Mesangial cell (primary cell): Measurements from ENCODE around the gene NUB1.

- RAMPAGE, long total RNA, result no peak
Measured at GRCh38 chr7:151090949-151091731, 4.9 kb downstream of the AGAP3 start.

- RAMPAGE, long total RNA, result no peak
Measured at GRCh38 chr7:151109223-151110060, 23.2 kb downstream of the AGAP3 start.

DNA sequence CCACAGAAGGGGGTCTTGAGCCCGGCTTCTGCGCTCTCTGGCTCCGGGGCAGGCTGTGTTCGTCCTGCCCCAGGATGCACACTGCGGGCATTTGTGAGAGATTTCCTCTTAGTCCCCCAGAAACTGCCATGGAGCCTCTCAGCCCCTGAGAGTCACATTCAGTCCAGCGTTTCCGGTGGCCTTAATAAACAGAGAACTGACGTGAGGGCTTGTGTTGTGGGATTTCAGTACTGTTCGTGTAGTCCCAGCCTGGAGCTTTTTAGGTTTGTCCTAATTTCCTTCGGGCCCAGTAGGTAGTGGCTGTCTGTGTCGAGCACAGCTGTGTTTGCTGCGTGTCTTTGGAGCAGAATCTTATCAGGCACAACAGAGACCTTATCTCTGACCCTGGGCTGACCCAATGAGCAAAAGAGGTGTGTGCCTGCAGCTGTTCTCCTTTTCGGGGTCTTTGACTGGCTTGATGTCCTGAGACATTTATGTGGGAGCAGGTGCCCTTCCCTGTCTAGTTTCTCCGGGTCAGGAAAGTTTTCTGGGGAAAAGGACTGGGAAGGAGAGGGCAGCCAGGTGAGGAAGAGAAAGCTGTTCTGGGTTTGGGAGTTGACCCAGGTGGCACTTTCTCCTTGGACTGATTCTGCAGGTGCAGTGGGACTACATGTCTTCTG lies 25.5 kb downstream of the AGAP3 start:
- RAMPAGE, long total RNA, result no peak

GRCh38 chr7:151119770-151120809 lies 33.8 kb downstream of the AGAP3 start:
- RAMPAGE, long total RNA, result no peak

GRCh38 chr7:151207355-151207780 lies 2.1 kb upstream of the IQCA1L start:
- RAMPAGE, long total RNA, result no peak

GRCh38 chr7:151241183-151241858 lies 7.2 kb downstream of the SMARCD3 start:
- RAMPAGE, long total RNA, result no peak

DNA sequence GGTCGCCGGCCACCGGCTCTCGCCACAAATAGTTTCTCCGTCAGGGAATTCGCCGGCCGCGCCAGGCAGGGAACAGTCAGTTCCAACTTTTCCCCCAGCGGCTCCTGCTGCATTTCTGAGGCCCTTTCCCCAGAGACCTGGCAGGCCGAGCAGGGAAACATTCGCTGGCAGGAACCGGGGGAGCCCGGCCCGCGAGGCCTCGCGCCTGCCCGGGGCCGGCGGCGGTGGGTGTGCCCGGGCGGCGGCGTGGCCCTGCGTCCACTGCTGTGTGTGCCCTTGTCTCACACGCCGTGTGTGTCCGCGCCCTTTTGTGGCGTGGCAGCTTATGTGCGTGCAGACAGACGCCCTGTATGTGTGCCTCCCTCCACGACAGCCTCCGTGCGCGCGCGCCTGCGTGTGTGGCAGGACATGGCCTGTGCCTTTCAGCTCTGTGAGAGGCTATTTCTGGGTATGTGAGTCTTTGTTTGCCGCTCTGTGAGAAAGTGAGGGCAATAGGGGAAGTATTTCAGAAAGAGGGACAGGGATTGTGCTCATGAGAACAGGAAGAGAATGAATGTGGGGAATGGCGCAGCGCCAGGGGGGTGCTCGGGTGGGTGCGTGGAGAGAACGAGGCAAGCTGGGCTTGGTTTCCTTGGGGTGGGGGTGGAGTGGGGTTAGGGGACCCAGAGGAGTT lies 657 bp upstream of the SMARCD3 start:
- RAMPAGE, long total RNA, result no peak

DNA sequence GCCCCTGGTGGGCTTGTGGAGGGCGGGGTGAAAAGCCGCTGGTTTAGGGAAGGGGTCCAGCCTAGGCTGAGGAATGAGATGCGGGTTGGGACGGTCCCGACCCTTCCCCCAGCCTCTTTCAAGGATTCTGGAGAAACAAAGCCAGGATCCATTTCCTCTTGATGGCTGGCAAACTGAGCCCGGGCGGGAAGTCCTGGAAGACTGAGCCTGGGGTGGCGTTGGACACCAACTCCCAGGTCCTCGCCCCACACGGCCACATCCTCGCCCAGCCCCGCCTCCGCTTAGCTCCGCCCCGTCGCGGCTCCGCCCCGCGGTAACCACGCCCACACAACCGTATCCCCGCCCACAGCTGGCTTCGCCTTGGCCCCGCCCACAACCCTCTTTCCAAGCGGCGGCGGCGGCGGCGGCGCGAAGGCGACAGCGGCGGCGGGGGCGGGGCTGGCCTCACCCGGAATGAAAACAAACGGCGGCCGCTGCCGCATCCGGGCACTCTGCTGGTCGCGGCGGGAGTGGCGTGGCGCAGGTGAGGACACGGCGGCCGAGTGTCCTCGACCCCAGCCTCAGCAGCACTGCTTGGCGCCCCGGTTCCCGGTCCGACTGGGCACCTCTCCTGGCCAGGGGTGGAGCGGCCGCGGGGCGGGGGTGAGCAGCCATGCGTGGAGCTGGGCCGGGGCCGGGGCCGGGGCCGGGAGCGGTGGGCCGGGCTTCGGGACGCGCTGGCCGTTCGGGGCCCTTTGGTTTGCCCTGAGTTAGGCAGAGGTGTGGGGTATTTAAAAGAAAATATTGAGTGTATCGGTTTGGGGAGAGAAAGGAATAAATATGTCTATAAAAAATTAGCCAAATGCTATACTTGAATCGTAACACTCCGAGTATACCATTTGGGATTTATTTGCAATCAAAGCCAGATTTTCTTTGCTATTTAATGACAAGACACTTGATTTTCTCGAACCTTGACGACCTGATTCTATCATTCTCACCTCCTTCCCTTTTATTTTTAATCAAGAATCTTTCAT lies at the start of gene NUB1:
TSS of gene NUB1 (plus strand) at position 489 of the 1,013 bp plus-strand sequence.
- RAMPAGE, long total RNA, result start-site peak on the plus strand centred at position 510 of the sequence, 15 bp wide, 108 reads

GRCh38 chr7:151352544-151353061 lies 11.0 kb downstream of the NUB1 start:
- RAMPAGE, long total RNA, result no peak

DNA sequence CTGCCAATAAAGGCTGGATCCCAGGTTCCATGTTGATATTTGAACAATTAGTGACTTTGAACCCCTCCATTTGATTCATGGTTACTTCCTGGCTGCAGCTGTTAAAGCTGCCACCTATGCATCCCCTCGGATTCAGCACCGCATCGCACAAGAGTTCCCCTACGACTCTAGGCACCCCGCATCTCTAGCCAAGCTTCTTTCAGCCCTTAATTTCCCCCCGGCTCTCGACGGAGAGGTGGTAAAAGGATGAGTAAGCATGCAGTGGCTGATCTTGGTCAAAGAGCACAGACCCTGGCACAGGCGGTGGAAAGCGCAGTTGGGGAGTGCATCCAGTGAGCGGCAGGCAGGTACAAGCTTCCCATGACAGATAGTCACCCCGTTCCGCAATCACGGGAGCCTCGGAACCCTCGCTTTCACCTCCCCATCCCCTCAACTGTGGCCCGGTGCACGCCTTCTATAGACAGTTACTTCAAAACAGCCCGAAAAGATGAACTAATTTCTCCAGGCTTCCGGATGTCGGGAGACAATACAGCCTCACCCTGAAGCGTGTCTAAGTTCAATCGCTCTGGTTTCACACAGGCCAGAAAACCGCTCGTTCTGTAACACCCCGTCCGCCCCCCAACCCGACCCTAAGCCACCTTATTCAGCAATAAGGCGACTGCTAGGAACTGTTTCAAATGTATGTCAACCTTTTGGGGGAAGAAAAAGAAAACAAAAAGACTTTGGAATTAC lies 1.5 kb downstream of the RHEB start:
- RAMPAGE, long total RNA, result no peak

- RAMPAGE, long total RNA, result no peak
Measured at GRCh38 chr7:151652125-151652707, 132.5 kb upstream of the RHEB start.

DNA sequence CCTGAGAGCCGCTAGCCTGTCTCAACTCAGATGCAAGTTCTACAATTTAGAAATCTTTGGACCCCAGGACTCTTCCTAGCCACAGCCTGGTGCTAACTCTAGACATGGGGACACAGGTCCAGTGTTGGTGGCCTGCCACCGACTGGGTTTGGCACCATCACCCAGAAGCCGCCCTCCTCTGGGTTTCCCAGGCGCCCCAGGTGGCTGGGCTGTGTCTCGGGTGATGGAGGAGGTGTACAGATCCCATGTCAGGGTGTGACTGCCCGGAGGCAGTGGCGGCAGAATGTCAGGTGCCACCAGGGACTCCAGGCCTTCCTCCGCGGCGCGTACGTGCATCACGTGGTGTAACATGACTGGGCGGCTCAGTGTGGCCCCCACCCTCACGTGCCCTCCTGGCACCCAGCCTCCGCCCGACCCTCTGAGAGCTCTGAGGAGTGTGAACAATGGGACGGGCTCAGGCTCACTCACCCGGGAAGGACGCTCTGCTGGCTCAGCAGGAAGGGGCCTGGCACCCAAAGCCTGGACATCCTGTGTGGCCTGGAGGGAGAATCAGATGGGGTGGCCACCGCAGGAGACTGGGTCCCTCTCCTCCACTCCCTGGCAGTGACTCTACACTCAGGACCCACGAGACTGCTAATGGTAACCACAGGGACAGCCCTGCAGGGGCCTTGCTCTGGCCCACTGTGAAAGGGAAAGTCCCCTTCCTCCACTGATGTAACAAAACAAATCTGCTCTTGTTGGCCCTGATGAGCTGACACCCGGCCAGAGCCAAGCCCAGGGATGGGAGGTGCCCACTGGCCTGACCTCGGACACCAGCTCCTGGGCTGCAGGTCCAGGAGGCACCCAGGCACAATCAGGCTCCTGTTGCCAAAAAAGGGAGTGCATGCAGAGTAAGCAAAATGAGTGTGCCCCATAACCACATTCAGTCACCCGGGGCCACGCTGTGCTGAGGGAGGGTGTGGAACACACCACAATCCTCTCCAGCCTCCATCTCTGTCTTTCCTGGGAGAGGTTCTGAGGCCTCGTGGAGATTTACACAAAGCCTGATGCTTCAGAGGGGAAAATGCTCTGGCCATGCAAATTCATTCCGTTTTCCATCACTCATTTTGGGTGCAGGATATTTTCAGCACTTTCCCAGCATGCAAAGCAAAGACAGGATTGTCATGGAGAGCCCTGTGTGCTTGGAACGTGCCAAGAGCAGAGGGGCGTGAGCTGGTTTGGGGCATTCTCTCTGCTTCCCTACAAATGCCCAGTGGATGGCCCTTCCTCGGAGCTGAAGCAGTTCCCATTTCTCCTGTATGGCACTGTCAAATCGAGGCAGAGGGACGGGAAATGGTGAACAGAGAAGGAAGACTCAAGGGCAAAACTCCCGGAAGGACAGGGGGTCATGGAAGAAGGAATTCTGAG lies 164.6 kb downstream of the PRKAG2 start:
- RAMPAGE, long total RNA, result no peak

GRCh38 chr7:151725503-151726201 lies 151.3 kb downstream of the PRKAG2 start:
- RAMPAGE, long total RNA, result no peak

GRCh38 chr7:151754094-151754797 lies 122.7 kb downstream of the PRKAG2 start:
- RAMPAGE, long total RNA, result no peak

- RAMPAGE, long total RNA, result no peak
Measured at GRCh38 chr7:151813911-151815133, 62.6 kb downstream of the PRKAG2 start.

- RAMPAGE, long total RNA, result no peak
Measured at GRCh38 chr7:151869922-151871020, 6.6 kb downstream of the PRKAG2 start.

- RAMPAGE, long total RNA, result no peak
Measured at GRCh38 chr7:151876229-151876661, 670 bp downstream of the PRKAG2 start.

DNA sequence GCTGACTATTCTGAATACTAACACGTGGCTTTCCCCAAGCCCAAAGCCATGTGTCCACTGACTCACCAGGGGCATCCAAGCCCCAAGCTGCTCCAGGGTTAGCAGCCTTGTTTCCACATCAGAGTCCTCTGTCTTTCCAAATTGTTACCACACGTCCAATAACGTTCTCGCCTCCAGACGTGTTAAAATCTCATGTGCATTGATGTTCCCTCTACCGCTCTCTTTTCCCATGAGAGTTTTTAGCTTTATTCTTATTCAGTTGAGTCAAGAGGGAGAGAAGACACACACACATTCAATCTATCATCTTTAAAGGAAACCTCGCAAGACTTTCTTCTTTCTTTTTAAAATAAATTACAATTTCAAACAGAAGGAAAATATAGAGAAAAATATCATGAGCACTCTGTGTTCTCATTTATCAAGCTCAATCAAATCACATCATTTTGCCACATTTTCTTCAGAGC lies 8.9 kb downstream of the GALNTL5 start:
- RAMPAGE, long total RNA, result no peak

DNA sequence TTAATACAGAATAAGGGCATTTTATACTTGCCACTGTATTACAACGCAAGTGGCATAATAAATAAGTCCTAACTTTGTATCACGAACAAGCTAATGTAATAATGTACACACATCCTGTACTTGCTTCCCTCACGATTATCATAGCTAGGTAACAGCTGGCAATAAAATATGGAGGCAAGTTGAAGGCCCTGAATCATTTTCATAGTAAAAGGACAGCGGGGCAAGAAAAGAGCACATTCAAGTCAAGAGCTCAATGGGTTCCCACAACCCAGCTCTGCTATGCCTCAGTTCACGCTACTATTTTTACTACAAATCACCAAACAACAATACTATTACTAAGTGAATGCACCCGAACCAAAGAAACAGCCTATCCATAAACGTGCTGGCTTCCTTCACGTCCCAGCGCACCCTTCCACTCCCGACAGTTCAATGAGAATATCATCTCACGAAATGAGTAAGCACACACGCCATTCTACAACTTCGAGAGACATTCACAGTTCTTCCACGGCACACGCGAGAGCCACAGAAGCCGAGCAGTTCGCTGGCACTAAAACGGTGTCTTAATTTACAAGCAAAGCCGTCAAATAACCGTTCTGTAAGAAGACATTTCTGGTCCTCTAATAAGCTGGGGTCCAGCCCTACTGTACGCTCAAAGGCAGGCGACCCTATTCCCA lies 1.5 kb downstream of the KMT2C start:
- RAMPAGE, long total RNA, result no peak

- RAMPAGE, long total RNA, result no peak
Measured at GRCh38 chr7:153043029-153043330, 283.4 kb downstream of the ACTR3B start.